Metastatic Liver Carcinoma in the Adrenal Gland (tissue), 2 donors: ENCODE results near the gene SLC27A6.

DNA sequence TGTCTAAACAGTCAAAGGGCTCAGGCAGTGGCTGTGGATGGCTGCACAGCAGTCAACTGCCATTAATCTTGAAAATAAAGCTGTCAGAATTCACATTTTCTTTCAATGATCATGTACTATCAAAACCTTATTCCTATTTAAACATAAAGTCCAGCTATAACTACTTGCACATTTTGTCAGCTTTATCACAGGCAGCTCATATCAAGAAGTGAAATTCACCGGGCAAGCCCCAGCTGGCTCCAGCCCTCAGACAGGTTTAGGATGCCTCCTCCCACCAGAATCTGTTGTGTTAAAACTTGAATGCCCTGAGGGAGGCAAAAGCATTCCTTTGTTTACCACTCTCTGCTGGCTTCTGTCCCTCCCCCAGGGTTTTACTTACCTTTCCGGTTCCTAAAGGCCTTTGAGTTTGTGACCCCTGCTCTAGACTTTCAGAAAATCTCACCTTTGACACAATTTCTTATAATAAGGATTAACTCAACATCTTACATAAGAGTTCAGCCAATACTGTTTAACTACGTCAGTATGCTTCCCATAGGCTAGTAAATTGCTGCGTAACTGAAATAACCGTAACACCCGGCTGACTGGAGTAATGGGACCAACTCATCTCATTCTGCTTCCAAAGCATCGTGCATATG, 54.8 kb upstream of the GRAMD2B start:
- PRO-cap, 2 experiments, result peak in 1 of 2 experiments; most common plus-strand start position 567 of the sequence (in 1)

DNA sequence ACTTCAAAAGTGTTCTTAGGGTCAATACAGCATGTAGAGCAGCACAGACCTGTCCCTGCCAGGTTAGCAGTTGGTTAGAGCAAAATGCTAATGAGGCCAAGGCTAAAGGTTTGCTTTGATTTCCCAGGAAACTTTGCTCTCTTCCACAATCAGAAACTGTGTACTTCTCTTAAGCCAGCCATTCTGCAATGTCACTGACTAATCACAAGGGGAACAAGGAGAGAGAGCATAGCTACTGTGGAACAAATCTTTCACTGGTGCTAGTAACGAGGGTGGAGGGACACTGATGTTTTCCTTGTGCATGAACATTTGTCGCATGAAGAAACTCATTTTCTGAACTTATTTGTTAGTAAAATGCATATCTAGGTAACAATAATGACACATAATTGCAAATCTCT, 53.0 kb upstream of the GRAMD2B start:
- PRO-cap, 2 experiments, result peak in 2 of 2 experiments; most common plus-strand start position 197 of the sequence (in 1)

DNA sequence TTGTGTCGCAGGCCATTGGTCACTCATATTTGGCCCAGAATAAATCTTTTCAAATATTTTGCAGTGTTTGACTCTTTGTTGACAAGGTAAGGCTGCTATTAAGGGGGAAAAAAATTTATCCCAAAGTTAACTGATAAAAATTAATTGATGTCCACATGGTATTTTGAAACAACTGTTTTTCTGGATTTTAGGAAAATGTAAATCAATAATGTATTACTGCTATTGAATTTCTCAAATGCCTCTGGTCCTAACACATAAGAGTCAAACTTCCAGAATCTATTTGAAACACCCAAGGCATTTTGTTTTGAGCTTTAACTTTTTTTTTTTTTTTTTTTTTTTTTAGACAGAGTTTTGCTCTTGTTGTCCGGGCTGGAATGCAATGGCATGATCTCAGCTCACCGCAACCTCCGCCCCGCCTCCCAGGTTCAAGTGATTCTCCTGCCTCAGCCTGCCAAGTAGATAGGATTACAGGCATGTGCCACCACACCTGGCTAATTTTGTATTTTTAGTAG, 75.9 kb downstream of the ALDH7A1 start:
- PRO-cap, 2 experiments, result no peak in any of the 2 experiments

DNA sequence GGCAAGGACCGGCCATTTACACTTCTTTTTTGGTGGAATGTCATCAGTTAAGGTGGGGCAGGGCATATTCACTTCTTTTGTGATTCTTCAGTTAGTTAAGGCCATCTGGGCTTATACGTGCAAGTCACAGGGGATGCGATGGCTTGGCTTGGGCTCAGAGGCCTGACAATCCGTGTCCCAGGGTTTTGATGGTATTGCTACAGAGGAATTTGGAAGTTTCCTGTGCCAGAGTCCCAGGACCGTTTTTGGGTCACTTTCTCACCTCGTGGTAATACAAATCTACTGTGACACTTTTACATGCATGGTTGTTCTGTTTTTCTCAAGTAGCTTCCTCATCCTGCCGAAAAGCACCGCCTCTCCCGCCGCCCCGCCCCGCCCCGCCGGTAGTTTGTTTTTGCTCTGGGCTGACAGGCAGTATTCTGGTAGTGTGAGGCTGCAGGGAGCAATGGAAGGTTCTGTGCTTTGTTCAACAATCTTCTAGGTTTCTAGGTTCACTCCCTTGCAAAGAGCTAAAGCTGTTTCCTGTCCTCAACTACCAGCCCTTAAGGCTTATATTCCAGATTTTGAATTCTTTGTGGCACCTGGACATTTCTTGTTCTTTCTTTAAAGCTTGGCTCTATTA, 68.7 kb downstream of the LMNB1 start:
- PRO-cap, 2 experiments, result peak in 2 of 2 experiments; most common plus-strand start position 417 of the sequence (in 1)

- PRO-cap, 2 experiments, result no peak in any of the 2 experiments
Observed at GRCh38 chr5:126908230-126908981, 122.0 kb downstream of the MARCHF3 start.

GRCh38 chr5:126911369-126911709, 119.0 kb downstream of the MARCHF3 start:
- PRO-cap, 2 experiments, result no peak in any of the 2 experiments

- PRO-cap, 2 experiments, result no peak in any of the 2 experiments
Observed at GRCh38 chr5:126919108-126920092, 111.0 kb downstream of the MARCHF3 start.

- PRO-cap, 2 experiments, result no peak in any of the 2 experiments
Observed at GRCh38 chr5:126949935-126951066, 80.1 kb downstream of the MARCHF3 start.

DNA sequence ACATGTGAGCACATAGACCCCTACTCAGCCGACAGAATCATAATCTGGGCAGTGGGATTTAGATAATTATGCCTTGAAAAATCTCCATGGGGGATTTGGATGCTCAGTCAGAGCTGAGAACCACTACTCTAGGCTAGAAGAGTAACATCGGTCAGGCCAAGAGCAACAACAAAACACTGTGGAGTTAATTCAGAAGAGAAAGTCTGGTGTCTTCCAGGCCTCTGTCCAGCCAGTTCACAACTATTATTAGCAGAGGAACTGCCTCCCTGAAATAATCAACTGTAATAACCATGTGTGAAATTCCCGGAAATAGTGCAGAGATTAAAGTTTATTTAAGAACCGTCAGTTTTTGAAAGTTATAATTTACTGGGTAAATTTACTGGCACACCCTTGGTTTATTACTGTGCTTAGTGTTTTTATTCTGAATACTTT, 8.2 kb upstream of the MARCHF3 start:
- PRO-cap, 2 experiments, result no peak in any of the 2 experiments

DNA sequence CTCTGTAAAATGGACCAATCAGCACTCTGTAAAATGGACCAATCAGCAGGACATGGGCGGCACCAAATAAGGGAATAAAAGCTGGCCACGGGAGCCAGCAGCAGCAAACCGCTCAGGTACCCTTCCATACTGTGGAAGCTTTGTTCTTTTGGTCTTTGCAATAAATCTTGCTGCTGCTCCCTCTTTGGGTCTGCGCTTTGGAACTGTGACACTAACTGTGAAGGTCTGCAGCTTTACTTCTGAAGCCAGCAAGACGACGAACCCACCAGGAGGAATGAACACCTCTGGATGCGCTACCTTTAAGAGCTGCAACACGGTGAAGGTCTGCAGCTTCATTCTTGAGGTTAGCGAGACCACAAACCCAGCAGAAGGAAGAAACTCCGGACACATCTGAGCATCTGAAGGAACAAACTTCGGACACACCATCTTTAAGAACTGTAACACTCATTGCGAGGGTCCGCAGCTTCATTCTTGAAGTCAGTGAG, 107.7 kb upstream of the MEGF10 start:
- PRO-cap, 2 experiments, result peak in 1 of 2 experiments; most common plus-strand start position 187 of the sequence (in 1)

GRCh38 chr5:127298540-127299193, 8.1 kb downstream of the MEGF10 start:
- PRO-cap, 2 experiments, result no peak in any of the 2 experiments

DNA sequence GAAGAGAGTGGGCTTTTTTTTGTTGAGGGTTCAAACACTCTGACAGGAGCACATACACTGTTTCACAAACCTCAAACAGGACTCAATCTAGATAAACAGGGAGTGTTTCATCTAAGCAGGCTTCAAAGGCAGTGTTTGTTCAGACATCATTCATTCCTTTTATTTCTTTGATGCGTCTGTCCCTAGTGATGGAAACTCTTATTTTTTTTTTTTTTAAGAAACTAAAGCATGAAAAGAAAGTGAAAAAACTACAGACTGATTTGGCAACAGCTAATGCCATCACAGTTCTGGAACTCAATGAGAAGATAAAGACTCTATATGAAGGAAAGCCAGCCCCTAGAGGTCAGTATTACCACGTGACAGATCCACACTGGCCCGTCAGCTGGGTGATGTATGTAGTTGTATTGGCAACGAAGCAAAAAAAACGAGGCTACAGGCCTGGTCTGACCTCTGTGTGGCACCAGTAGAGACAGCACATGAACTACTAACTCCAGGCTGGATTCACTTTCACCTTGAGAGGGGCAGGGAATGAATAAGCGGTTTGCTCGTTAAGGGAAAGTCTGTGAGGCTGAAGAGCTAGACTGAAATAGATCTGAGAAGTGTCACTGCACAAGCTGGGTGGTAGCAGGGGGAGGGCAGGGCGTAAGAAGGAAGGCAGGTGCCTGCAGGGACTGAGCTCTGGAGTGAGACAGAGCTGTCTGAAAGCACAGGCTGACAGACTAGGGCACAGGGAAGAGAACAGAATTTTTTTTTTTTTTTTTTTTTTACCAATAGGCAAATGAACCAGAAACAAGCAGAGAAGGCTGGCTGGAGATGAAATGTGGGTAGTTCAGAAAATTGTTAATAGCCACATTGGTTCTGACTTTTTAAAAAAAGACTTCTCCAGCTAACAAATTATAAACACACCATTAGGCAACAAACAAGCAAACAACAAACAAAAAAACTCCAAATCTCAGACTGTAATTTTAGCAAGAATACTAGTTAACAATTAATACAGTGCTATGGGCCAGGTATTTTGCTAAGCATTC, 172.4 kb downstream of the CCDC192 start:
- PRO-cap, 2 experiments, result no peak in any of the 2 experiments

DNA sequence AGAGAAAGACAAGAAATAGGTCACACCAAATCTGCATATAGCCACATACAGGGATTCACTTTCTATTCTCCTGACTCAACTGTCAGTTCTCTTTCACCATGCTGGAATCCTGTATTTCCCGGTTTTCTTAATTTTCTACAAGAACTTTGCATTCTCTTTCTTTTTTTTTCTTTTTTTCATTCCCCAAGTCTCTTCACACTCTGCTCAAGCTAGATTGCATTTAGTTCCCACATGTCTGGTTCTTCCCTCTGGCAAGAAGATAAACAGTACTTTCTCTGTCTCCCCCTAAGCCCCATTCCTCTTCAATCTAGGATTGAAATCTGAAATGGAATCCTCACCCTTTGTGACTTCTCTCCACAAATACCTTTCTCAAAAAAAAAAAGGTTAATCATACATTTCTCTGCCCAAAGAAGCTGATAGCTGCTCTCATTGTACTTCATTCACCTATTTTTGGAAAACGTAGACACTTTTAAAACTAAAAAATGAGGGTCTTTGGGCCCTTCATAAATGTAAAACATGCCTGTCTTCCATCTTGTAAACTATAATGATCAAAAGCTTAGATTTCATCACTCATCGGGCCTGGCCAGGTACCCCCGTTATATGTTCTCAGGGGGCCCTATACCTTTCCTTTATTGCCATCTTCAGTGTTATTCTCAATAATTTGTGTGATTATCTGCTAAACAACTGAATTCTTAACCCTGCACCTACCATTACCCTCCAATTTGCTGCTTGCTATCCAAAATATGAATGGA, 64.0 kb upstream of the SLC12A2 start:
- PRO-cap, 2 experiments, result no peak in any of the 2 experiments

- PRO-cap, 2 experiments, result no peak in any of the 2 experiments
Observed at GRCh38 chr5:128054216-128054831, 29.2 kb upstream of the SLC12A2 start.

- PRO-cap, 2 experiments, result no peak in any of the 2 experiments
Observed at GRCh38 chr5:128167504-128168063, 84.0 kb downstream of the SLC12A2 start.

DNA sequence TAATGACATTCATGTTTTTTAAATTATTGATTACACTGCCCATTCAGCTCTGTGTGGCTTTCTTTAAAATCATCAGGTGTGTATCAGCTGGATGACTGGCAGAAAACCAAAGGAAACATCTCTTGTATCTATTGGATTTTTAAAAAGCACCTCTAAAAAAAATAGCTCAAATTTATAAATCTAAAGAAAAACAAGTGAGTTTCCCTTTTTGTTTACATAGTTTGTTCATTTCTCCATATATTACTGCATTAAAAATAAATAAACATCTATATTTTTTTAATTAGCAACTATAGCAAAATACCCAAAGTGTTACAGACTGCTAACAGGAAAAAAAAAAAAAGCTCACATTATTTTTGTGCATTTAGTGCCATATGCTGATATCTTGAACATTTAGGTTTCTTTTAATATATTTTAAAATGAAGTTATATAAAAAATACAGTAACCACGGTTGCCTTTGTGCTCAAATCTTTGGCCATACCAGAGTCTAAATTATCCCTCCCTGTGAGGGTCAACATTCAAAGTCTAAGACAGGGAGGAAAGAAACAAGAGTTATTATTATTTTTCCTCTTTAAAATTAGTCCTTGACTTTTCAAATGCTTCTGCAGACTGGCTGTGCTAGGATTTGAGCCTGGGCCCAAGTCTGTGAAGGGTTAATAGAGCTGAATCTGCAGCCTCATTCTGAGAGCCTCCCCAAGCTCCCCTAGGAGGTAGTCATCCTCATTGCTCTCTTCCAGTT, 175.4 kb downstream of the SLC12A2 start:
- PRO-cap, 2 experiments, result no peak in any of the 2 experiments

- PRO-cap, 2 experiments, result no peak in any of the 2 experiments
Observed at GRCh38 chr5:128272052-128272516, 188.5 kb downstream of the SLC12A2 start.

DNA sequence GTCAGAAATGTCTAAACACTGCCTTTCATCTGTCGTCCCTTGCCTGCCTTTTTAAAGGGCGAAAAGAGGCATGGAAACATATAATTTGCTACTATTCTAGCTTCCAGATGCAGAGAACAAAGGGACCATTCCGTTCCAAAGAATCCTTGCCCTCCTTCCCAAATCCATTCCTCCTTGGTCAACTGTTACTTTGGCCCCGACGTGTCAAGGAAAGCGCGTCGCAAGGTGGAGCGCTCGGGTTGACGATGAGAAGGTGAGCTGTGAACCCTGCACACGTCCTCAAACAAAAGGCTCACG, 1.4 kb downstream of the FBN2 start:
- PRO-cap, 2 experiments, result no peak in any of the 2 experiments

DNA sequence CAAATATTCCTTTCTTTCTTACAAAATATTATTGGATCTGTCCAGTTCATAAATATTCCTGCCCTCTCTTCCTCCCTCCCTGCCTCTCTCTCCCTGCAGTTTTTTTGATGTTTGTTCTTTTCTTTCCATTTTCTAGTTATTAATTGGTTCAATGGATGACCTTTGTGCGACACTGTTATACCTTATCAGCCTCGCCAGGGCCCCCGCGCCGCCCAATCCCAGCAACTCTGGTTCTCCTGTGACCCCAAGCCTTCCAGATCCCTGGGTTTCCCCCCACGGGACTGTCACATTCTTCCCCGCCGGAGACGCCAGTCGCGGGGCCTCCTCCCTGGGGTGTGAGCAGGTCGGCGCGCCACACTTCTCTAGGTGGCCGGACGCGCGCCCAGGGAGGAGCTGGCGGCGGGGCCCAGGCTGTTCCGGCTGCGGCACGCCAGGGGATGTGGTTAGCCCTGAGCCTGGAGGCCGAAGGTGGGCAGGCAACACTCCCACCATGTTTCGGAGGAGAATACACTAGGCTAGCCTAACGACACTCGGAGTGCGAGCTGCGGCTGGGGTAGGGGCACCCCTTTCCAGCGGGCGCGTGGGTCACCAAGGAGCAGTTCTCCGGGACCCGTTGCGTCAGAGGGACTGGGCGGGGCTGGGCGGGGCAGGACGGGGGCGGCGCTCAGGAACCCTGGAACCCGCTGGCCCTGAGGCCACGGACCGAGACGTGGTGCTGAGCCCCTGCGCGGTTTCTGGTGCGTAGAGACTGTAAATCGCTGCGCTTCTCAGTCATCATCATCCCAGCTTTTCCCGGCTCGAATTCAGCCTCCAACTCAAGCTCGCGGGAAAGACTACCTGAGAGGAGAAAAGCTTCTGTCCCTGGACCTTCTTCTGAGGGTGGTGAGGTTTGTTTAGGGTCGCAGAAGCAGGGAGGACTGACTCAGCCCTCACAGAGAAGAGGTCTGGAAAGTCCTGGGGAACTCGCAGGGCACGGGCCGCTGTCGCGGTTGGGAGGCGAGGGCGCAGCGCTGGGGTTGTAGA, at the start of gene SLC27A6:
TSS of gene SLC27A6 (plus strand) at position 678 of the 1,023 bp plus-strand sequence.
- PRO-cap, 2 experiments, result no peak in any of the 2 experiments

DNA sequence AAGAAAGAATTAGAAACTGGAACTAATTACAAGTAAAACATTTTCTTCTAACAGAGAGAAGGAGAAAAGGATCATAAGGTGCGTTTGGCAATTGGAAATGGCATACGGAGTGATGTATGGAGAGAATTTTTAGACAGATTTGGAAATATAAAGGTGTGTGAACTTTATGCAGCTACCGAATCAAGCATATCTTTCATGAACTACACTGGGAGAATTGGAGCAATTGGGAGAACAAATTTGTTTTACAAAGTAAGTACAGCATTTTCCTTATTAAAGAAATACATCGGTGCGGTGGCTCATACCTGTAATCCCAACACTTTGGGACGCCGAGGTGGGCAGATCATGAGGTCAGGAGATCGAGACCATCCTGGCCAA, 50.5 kb downstream of the SLC27A6 start:
- PRO-cap, 2 experiments, result no peak in any of the 2 experiments